ENCODE measurements around the genes UFD1, GNB1L and KLHL22.

DNA sequence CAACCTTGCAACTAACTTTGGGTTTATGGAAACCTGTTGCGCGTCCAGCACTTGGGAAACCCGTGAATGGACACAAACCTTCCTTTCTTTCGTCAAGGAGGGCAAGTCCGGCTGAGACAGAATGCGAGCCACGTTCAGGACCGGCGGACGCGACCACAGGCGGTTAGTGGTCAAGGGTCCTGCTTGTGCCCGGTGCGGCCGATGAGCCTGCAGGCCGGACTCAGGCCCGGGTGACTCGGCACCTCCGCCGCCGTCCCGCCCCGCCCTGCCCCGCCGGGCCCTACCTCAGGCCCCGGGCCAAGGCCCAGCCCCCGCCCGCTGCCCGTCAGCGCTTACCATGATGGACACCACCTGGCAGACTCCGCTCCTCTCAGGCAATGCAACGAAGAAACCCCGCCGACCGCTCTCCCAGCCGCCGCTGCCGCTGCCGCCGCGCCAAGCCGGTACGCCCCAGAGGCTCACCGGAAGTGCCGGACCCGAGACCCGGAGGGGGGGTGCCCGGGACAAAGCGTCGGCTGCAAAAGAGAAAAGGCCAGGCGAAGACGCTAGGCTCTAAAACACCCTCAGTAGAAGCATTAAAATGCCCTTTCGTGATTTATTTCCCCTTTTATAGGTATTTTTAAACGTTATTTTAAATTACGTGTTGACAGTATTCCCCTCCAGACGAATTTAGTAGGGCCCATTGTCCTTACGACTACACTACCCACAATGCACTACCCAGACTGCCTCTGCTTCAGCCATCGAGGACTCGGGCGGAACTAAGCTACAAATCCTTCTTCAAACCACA, at the start of gene UFD1:
Gene UFD1, minus strand, starts transcription at position 447 of the 787 bp plus-strand sequence.
- RRBS, result 2% methylated on average over 15 of the region's 60 CpGs

DNA sequence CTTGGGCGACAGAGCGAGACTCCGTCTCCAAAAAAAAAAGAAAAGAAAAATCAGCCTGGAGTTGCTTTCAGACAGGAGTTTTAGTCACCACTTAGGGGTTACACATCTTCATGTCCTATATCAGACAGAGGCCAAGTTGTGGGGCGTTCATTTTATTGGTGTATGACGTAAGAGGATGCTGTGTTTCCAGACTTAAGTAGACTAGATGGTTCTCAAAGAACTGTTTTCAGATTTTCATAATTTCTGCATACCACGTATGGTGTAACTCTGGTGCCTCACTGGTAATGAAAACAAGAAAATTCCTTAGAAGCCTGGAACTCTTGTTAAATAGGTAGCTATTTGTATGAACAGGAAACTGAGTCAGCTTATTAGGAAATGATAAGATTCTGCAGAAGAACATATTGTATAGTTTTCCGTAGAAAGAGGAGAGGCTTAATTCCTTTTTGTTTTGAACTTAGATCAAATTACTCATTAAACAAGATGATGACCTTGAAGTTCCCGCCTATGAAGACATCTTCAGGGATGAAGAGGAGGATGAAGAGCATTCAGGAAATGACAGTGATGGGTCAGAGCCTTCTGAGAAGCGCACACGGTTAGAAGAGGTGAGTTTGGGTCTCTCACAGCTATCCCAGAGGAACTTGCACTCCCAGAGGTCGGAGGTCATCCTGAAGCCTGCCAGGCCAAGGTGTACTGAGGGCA, 3.8 kb downstream of the CDC45 start:
- RRBS, result no CpG with 5 or more reads among the region's 11 CpGs

- RRBS, result no CpG with 5 or more reads among the region's 3 CpGs
These were observed 30.5 kb upstream of the CLDN5 start for GRCh38 chr22:19554650-19555174.

DNA sequence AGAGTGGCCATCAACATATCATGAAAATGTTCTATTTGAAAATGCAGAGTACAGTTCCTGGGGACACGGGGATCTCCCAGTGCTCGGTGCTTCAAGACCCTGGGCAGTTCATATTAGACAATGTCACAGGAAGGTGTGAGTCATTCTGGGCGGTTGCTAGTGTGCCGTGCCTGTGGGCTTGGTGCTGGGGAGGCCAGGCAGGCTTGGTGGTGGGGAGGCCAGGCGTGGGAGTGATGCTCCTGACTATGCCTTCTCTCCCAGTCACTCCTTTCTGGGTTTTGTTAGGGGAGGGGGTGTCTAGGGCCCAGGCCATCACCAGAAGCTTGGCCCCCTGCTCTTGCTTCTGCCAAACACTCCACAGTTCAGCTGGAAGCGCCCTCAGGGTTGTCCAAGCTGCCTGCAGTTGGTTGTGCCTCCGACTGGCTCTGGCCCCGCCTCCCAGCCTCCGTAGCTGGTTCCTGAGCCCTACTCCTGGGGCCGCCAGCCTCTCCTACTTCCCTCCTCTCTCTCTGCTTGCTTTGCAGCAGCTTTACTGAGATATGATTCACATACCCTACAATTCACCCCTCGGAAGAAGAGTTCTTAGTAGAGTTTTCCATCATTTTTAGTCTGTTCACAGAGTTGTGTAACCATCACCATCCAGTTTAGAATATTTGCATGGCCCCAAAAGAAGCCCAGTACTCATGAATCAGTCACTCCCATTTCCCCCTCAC, 52.8 kb upstream of the CLDN5 start:
- RRBS, result no CpG with 5 or more reads among the region's 11 CpGs

DNA sequence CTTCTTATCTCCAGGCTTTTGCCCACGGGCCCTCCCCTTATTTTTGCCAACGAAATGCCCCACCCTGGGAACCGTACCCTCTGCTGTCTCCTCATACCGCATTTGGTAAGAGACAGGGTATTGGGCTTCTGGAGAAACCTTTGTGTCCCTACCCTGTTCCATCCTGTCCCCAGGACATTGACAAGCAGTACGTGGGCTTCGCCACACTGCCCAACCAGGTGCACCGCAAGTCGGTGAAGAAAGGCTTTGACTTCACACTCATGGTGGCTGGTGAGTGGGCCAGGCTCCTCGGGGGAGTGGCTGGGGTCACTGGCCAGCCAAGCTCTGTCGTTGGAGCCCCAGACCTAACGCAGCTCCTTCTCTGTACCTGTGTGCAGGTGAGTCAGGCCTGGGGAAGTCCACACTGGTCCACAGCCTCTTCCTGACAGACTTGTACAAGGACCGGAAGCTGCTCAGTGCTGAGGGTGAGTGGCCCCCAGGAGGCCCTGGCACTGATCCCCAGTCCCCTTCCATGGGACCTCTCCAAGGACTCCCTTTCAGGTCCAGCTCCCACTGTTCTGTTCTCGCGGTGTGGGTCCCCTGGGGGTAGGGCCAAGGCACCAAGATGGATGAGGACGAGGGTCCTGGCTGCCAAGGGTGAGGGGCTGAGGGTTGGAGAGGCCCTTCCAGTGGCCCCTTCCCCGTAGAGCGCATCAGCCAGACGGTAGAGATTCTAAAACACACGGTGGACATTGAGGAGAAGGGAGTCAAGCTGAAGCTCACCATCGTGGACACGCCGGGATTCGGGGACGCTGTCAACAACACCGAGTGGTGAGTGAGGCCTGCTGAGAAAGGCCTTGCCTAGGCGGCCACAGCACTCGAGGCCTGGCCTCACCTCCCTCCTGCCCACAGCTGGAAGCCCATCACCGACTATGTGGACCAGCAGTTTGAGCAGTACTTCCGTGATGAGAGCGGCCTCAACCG, 3.6 kb upstream of the GP1BB start:
- RRBS, result no CpG with 5 or more reads among the region's 31 CpGs

- RRBS, result 90% methylated on average over 2 of the region's 26 CpGs
These were observed 690 bp upstream of the GP1BB start for GRCh38 chr22:19722575-19723122.

GRCh38 chr22:19758371-19759004, 2.1 kb upstream of the TBX1 start:
- RRBS, result 90% methylated on average over 13 of the region's 42 CpGs

DNA sequence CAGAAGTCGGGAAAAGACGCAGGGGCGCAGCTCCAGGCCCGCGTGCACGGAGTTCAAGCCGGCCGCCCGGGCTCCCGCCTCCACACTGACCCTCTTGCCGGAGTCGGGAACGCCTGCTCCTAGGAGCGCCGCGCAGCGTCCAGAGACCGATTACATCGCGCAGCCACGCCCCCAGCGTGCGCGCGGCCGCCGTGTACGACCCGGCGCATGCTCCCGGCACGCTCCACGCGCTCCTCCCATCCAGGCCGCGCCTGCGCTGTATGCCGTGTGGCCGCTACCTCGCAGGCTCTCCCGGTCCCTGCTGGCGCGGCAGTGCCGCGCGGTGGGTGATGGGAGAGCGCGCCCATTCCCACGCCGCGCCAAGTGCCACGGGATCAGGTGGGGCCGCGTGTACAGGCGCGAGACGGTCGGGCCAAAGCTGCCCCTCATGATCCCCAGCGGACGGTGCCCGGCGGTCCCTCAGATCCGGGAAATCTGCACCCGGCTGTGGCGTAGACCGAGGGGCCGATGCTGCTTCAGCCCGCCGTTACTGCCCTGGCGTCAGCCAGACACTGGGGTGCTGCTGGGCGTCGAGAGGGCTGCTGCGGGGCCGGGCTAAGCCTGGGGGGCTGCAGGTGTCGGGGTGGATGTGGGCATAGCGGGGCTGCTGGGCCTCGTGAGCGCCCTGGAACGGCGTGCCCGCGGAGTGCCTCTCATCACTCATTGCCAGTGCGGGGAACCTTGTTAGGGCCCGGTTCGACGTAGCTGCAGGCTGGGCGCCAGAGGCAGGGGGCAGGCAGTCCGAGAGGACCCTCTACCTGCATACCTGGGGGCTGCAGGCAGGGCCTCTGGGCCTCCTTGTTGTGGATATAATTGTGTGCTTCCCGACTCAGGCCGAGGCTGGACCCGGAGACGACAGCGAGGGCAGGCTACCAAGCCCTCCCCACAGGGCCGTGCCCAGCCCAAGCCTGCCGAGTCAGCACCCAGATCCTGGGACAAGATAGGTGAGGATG, at the start of gene GNB1L:
Gene GNB1L, minus strand, starts transcription at position 145 of the 992 bp plus-strand sequence.
- RRBS, result under 1% methylated on average over 32 of the region's 95 CpGs

DNA sequence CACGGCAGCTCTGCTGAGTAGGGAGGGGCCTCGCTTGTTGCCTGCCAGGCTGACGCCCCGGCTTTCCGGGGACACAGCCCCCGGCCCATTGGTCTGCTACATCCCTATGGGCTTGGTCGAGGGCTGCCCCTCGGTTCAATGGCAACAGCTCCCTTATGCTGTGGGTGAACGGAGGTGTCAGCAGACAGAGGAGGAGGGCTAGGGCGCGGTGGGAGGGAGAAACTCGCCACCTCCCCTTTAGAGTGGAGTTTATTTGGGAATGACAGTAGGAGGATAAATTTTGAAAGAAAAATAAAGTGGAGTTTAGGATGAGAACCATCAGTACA, 37.8 kb upstream of the GNB1L start:
- RRBS, result no CpG with 5 or more reads among the region's 12 CpGs

DNA sequence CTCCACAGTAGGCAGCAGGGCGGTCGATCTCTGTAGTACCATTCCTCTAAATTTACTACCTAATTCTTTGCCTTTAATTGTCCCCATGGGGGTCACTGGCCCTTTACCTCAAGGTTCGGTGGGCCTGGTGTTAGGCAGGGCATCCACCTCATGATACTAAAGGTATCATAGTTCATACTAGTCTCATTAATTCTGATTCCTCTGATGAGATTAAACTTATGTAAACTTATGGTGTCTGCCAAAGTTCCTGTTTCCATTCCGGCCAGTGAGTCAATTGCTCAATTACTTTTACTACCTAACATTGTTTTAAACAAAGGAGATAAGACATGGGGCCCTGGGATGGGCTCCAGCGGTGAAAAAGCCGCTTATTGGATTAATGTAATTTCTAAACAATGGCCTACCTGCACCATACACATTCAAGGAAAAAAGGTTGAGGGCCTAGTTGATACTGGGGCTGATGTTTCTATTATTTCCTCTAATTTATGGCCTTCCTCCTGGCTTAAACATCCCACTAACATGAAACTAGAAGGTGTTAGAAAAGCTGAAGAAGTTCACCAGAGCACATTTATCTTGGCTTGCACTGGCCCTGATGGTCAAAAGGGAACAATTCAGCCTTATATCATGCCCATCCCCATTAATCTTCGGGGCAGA, 3.4 kb upstream of the COMT start:
- RRBS, result no CpG with 5 or more reads among the region's 7 CpGs

DNA sequence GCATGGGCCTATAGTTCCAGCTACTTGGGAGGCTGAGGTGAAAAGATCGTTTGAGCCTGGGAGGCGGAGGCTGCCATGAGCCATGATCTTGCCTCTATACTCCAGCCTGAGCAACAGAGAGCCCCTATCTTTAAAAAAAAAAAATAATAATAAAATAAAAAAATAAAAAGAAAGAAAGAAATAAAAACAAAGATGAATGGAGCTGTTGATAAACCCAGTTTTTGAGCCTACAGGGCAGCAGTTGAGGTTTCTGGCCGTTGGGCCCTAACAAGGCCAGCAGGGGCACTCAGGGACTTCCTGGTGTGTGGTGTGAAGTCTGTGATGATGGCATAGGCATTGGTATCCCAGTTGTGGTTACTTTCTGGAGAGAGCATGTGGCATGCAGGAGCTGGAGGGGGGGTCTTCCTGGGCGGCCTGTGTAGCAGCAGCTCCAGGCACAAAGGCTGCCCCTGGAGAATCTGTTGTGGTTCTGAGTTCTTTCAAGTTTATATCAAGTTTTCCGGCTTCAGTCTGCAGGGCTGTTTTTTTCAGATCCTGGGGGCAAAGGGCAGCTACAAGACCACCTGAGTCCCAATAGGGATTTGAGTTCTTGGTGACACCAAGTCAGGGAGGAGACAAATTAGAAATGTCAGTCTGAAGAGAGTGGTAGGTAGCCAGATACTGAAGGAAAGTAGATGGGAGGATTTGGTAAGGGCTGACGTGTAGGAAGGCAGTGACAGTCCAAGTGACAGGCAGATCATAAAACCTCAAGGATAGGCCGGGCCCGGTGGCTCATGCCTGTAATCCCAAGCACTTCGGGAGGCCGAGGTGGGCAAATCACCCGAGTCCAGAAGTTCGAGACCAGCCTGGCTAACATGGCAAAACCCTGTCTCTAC, 2.1 kb upstream of the TXNRD2 start:
- RRBS, result no CpG with 5 or more reads among the region's 12 CpGs

GRCh38 chr22:19988731-19989465, 27.7 kb downstream of the ARVCF start:
- RRBS, result 51% methylated on average over 3 of the region's 15 CpGs

GRCh38 chr22:20022450-20022910, 1.6 kb downstream of the TANGO2 start:
- RRBS, result over 99% methylated on average over 5 of the region's 9 CpGs

- RRBS, result 87% methylated on average over 3 of the region's 11 CpGs
These were observed 8.5 kb upstream of the RANBP1 start for GRCh38 chr22:20107193-20107973.

GRCh38 chr22:20155171-20155921, 4.5 kb upstream of the CCDC188 start:
- RRBS, result no CpG with 5 or more reads among the region's 36 CpGs

GRCh38 chr22:20372250-20372960, 21.5 kb upstream of the ZNF74 start:
- RRBS, result no CpG with 5 or more reads among the region's 10 CpGs

DNA sequence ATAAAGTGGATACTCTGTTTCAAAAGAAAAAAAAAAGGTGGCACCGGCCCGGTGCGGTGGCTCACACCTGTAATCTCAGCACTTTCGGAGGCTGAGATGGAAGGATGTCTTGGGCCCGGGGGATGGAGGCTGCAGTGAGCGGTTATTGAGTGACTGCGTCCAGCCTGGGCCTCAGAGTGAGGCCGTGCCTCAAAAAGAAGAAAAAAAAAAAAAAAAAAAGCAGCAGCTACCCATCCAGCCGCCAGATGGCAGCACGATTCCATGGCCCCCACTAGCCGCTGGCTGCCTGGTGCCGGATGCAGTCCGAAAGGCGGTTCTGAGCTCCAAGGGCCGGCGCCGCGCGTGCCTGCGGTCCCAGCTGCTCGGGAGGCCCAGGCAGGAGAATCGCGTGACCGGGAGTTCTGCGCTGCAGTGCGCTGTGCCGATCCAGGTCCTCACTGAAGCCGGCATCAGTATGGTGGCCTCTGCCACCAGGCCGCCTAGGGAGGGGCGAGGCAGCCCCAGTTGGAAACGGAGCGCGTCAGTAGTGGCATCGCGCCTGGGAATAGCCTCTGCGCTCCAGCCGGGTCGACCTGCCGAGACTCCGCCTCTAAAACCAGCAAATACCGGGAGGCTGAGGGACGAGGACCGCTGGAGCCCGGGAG, 19.4 kb downstream of the SCARF2 start:
- RRBS, result 10% methylated on average over 19 of the region's 44 CpGs

- RRBS, result under 1% methylated on average over 24 of the region's 61 CpGs
These were observed at the start of gene KLHL22 for GRCh38 chr22:20495689-20496298. Gene KLHL22, minus strand, starts transcription at chr22:20495795.

- RRBS, result no CpG with 5 or more reads among the region's 28 CpGs
These were observed 43.7 kb downstream of the MED15 start for GRCh38 chr22:20550768-20551902.

DNA sequence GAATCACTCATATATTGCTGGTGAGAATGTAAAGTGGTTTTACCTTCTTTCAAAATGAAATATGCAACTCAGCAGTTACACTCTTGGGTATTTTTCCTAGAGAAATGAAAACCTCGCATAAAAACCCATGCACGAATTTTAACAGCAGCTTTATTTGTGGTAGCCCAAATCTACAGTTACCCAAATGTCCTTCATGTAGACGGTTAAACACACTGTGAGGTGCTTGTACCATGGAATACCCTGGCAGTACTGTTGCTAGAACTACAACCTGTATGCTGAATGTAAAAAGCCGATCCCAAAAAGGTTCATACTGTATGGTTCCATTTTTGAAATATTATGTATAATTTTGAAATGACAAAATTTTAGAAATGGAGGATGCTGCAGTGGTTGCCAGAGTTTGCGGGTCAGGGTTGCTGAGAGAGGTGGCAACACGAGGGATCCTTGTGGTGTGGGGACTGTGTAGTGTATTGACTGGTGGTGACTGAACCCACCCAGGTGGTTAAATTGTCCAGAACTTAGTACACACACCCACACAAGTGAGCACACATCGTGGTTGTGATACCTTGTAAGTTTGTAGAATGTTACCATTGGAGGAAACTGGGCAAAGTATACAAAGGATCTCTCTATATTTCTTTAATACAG, 55.8 kb downstream of the MED15 start:
- RRBS, result no CpG with 5 or more reads among the region's 7 CpGs

Data from PFSK-1 (cell line).